Mammary microvascular endothelial cell (primary cell): ENCODE results near the gene TMEM121.

DNA sequence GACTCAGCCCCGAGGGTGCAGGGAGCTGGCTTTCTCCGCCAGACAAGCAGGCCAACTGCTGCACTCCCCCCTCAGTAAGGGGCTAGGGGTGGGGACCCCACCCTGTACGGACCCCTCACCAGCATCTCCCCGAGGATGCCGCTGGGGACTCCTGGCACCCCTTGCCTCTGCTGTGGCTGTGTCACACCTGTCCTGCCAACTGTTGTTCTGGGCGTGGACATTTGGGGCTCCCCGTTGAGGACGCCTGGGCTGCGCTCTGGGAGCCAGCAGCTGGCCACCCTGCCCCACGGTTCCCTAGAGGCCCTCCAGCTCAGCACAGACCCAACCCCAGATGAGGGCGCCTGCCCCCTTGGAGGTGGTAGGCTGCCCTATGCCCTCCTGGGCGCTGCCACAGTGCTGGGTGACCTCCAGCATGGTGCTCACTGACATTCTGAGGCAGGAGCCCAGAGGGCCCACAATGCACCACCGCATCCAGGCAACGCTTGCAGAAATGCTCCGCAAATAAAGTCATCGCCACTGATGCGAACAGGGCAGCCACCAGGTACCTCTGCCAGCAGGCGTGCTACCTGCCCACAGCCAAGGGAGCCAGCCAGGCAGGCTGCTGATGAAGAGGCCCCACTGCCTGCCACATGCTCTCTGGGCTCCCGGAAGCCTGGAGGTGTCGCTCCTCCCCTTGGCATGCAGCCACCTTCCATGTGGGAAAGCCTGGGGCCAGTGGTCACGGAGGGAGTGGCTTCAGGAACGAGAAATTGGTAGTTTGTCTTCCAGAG lies 14.9 kb downstream of the GPR132 start:
- RAMPAGE, long total RNA: no peak

GRCh38 chr14:105060439-105061016 lies 4.7 kb downstream of the GPR132 start:
- RAMPAGE, long total RNA: no peak

GRCh38 chr14:105061028-105062077 lies 3.9 kb downstream of the GPR132 start:
- RAMPAGE, long total RNA: no peak

DNA sequence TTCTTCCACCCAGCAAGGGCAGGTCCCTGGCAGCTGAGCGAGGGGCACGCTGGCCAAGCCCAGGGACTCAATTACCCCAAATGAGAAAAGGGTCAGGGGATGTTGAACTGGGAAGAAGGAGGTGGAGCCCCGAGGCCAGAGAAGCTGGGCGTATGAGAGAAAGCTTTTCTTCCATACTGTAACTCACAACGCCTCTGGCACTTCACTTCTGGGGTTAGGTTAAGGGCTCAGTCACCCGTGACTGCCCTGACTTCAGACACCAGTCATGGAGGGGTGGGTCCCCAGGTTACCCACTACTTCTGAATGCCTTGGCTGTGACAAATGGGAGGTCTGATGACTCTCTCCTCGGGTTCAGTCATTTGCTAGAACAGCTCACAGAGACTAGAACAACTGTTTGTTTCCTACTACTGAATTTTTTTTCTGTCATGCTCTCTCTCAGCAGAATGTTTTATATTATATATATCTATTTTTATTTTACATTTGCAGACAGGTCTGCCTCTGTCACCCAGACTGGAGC lies 5.6 kb upstream of the GPR132 start:
- RAMPAGE, long total RNA: no peak

GRCh38 chr14:105080454-105080805 lies 15.2 kb upstream of the GPR132 start:
- RAMPAGE, long total RNA: no peak

DNA sequence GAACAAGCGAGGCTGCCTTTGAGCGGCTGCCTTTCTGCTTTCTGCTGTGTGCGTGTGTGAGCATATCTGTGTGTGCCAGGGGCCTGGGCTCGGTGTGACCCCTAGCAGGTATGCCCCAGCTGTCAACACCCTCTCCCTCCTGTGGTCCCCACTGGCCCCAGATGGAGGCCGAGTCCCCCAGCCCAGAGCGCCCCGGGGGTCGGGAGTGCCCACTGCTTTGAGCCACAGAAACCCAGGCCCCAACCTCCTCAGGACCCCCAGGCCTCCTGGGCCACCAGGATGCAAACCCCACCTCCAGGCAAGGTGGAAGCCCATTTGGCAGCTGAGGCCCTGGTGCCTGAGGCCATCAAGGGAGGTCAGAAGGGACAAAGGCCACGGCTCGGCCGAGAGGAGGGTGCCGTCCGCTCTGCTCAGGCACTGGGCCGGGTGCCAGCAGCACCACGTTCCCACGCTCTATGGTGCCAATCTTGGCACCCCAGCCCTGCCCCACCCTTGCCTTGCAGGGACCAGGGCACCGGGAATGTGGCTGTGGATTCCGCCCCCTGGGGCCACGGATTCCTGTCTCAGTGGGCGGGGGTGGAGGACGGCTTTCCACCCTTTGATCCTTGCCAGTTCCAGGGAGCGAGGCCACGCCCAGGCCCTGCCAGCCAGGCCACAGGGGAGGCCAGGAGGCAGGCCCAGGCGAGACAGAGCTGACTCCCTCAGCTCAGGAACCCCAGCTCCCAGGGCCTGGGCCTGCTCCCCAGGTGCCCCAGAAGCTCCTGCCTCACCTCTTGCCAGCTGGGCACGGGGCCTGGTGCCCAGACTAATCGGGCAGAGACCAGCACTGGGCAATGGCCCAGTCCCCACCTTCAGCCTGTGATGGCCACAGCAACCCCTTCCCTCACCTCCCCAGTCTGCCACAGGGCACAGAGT lies 26.2 kb upstream of the GPR132 start:
- RAMPAGE, long total RNA: no peak

GRCh38 chr14:105124303-105125035 lies 44.1 kb downstream of the JAG2 start:
- RAMPAGE, long total RNA: no peak

DNA sequence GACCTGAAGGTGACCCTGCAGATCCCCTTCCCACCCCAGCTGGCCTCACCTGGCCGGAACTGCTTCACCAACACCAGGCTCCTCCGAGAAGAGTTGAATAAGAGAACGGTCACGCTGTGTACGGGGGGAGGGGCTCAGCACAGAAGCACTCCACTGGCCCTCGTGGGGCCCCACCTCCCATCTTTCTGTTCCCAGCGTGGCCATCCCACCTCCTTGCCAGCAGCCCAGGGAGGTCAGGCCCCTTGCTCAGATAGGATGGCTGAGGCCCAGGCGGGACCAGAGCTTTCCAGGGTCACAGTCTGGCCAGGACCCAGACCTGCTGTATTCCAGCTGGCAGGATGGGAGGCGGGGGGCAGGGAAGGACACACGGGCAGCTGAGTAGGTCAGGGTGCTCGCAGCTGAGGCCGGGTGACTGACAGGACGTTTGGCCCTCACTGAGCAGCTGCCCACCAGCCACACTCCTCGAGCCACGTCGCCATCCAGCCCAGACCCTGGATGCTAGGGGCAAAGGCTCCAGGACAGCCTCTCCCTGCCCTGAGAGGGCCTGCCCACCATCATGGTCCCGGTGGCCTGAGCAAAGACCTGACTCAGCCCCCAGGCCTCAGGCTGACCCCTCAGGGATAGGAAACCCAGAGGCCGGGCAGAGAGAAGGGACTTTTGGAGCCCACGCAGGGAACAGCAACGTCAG lies 4.1 kb downstream of the NUDT14 start:
- RAMPAGE, long total RNA: no peak

DNA sequence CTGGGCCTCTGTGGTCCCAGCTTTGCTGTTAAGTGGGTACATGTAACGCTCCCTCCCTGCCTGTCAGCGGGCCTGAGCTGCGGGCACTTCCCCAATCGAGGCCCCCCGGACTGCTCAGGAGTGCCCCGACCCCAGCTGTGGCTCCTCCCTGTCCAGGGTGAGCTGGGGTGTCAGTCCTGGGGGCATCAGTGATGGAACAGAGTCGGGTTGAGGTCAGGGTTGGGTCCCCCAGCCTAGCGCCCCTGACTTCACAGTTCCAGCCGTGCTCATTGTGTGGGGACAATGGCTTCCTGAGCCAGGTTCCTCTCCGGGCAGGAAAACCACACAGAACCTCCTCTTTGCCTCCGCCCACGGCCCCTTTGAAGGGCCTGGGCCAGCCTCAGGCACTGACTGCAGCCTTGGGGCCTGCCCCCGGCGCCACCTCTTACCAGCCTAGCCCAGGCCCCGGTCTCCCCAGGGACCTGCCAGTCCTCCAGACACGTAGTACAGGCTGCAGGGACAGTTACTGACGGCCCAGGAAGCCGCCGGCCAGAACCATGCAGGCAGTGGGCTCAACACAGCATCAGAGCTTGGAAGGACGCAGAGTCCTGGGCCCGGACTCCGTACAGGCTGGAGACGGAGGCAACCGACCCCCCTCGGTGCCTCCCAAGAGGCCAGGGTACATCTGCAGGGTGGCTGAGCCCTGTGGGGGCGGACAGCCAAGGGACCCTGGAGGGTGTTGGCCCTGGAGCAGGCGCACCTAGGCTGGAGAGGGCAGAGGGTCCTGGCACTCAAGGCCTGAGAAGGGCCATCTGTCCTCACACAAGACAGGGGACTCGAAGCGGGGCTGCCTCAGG lies 20.8 kb upstream of the NUDT14 start:
- RAMPAGE, long total RNA: no peak

GRCh38 chr14:105217365-105218141 lies 30.8 kb upstream of the BTBD6 start:
- RAMPAGE, long total RNA: no peak

- RAMPAGE, long total RNA: no peak
Measured at GRCh38 chr14:105367973-105368601, 30.3 kb upstream of the TEX22 start.

DNA sequence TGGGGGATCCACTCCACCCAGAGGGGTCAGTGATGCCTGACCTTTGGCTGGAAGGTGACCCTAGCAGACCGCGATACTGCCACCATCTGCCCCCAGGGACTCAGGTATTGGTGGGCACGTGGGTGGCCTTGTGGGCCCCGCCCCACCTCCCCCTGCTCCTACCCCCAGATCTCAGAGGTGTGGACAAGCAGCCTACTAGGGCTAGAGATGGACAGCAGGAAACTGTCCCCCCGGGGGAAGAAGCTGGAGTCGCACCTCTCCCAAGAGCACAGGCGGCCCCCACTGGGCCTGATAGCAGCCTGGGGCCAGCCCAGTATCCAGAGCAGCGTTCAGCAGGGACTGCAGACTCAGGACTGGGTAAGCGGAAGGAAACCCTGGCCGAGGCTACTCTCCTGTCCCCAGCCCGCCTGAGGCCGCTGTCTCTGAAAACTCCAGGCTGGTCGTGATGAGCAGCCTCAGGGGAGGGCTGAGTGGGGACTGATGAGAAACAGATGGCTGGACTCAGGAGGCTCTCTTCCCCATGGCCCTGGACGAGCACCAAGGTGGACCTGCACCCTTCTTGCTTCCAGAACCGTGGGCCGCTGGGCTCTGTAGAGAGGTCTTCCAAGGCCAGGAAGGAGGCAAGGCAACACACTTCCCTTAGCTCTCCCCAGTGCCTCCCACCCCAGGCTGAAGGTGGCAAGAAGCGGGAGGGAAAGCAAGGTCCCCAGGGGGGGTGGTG lies 956 bp downstream of the TEX22 start:
- RAMPAGE, long total RNA: no peak

DNA sequence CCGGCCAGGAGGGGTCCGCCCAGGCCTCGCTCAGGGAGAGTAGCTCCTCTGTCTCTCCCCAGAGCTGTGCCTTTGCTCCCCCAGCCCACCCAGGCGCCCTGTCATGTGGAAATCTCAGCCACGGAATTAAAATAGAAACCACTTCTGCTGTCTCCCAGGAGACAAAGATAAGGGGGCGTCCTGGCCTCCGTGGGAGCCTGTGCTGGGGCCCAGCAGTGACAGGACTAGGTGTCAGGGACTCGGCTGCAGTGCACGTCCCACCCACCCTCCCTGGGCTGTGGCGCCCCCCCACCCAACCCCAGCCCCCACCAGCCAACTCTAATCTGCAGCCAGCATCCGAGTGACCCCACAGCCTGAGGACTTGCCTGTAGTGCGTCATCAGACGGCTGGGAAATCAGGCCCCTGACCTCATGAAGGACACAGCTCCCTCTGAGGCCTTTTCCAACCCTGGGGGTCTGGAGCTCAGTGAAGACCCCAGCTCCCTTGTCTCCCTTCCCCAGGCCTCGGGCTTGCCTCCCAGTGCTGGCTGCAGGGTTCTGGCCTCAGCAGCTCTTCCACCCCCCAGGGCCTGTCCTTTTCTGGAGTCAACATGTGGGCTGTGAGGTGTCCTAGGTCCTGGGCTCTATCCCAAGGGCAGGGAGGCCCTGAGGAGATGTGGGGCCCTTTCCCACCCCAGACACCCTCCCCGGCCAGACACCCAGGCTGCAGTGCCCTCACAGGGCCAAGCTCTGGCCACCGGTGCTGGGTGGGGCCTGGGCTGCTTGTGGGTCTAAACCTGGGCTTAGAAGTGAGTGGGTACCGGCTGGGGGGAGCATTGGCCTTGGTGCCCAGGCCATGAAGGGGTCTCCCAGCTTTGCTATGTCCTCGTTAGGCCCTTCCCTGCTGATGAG lies 3.0 kb upstream of the CRIP2 start:
- RAMPAGE, long total RNA: no peak

DNA sequence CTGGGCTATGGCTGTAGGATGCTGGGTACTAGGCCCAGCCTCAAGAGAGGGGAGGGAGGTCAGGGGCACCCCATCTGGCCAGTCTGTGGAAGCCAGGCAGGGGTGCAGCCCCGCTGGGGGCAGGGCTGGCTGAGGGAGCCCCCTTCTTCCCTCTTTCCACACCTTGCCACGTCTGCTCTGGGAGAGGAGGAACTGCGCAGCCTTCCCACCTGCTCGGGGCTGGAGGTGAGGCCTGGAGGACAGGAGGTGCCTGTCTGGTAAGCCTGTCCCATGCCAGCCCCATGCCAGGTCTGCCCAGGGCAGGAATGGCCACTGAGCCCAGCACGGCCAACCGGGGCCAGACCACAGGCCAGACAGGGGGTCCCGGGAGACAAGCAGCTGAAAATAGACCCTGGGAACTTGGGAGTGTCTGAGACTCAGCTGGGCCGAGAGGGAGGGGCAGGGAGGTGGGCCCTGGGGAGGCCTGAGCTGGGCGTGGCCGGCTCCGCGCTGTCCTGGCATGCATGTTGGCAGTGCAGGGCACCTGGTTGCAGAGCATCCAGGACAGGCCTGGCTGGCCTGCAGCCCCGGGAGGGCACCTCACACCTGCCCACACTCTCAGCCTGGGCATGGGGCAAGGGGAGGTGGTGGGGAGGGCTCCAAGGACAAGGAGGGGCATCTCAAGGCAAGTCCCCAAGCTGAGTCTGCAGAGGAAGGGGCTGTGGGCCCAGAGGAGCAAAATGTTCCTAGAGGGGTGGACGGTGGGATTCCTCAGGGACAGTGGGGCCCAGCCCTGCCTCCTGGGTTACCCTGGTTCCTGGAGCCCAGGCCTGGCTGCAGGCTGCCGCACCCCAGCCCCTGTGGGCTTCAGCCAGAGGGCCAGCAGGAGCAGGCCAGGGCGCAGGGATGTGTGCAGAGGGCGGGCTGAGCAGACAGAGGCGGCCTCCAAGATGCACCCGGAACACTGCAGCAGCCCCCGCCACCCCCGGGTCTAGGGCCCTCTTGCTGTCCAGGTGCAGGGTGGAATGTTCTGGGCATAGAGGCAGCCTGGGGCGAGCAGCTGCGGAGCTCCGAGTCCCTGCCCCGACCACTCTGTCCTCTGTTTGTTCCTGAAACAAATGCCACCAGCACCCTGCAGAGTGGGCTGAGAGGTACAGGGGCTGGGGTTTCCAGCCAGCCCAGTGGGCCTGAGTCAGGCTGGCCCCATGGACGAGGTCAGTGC lies 3.2 kb upstream of the CRIP1 start:
- RAMPAGE, long total RNA: no peak

GRCh38 chr14:105485478-105486242 lies 1.0 kb upstream of the CRIP1 start:
- RAMPAGE, long total RNA: no peak

GRCh38 chr14:105488254-105488814 lies 1.6 kb downstream of the CRIP1 start:
- RAMPAGE, long total RNA: no peak

DNA sequence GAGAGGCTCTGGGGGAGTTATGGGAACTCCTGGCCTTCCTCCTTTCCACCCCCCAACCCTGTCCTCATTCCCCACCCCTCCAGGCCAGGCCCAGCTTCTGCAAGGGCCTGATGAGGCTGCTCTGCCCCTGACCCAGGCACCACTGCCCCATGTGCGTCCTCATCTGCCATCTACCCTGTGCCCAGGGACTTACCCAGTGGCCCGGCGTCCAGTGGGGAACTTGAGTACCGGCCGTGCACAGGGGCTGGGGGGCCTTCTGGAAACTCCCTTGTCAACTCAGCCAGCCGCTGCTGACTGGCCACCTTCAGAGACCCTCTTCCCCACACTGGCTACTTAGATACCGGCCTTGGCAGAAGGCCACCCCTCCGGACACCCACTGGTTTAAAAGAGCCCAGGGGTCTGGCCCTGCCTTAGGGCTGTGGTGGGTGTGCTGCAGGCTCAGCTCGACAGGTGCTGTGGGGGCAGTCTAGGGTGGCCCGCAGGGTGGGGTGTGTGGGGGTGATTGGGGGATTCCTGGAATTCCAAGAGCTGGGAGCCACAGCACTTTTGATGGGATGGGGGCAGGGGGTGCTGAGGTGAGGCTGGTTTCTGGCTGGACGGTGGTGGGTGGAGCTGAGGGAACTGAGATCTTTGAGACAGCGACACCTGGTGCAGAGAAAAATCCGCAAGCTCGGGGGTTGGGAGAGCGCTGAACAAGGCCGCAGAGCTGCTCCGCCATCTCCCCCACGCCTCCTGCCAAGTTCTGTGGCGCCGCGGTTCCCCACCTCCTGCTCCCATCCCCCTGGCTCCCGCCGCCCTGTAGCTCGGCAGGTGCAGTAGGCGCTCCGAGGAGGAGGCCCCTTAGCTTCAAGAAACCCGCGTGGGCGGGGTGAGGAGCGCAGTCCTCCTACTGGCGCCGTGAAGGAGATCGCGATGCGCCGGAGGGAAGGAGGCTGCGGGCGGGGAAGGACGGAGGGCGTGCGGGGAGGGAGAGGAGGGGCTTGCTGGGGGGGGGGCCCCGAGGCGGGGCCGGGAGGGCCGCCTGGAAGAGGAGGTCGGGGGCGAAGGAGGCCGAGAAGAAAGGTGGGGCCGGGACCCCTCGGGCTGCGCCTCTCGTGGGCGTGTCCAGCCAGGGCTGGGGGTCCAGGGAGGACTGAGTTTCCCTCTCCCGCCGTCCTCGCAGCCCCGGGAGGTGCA lies 1.5 kb upstream of the TEDC1 start:
- RAMPAGE, long total RNA: no peak

DNA sequence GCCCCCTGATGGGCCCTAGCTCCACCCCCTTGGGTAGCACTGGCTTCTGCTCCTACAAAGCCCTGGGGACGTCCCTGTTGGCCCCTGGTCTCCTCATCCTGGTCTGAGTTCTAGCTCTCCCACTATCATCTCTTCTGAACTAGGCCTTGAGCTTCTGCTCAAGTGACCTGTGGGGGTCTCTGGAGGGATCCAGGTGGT lies 713 bp downstream of the TEDC1 start:
- RAMPAGE, long total RNA: no peak

GRCh38 chr14:105526048-105527079 lies at the start of gene TMEM121:
TMEM121 (plus strand) TSS chr14:105526583.
- RAMPAGE, long total RNA: no peak

GRCh38 chr14:105581930-105582797 lies 55.8 kb downstream of the TMEM121 start:
- RAMPAGE, long total RNA: no peak